Myometrial cell (primary cell): ENCODE measurements around a stretch of chr10.

DNA sequence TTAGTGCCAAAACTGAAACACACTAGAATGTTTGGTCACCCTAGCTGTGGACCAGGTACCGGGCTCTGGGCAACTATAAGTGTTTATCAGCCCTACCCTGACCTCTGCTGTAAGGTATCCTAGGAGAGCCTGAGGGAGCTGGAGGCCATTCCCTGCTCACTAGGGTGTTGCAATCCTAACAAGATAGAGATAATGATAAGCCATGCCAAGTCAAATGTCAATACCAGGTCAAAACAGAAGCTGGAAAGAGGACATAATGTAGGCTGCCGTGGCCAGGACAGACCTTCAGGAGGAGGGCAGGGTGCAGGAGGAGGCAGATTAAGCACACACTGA is 151.7 kb downstream of the KCNMA1 start:
- RAMPAGE, long total RNA: no peak

- RAMPAGE, long total RNA: no peak
These were observed 130.4 kb downstream of the KCNMA1 start for GRCh38 chr10:77506898-77507894.

GRCh38 chr10:77526321-77527671 is 110.8 kb downstream of the KCNMA1 start:
- RAMPAGE, long total RNA: no peak

DNA sequence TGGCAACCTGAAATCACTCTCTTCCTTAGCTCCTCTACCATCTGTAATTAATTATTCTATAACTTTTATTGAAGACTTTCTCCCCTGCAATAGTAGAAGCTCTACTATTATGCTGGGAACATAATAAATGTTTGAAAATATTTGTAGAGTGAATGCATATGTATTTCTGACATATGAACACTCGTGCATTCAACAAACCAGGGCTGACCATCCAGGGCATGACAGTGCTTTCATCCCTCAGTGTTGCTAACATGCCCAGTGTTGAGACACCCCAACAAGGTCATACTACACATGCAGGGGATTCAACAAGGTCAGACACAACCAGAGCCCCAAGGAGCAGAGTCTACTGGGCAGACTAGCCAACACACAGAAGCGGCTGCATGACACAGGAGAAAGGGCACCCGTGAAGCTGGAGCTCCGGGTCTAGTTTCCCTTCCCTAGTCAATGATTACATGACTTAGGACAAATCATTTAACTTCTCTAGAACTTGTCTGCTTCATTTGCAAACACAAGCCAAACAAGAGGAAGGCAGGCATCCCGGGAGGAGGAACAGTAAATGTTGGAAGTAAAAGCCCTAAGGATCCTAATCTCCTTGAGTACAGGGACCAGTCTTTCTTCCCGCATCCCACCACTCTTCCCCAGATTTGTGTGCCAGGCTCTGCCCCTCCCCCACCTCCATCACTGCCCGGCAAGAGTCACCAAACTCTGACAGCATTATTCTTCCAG is 104.5 kb downstream of the KCNMA1 start:
- RAMPAGE, long total RNA: no peak

DNA sequence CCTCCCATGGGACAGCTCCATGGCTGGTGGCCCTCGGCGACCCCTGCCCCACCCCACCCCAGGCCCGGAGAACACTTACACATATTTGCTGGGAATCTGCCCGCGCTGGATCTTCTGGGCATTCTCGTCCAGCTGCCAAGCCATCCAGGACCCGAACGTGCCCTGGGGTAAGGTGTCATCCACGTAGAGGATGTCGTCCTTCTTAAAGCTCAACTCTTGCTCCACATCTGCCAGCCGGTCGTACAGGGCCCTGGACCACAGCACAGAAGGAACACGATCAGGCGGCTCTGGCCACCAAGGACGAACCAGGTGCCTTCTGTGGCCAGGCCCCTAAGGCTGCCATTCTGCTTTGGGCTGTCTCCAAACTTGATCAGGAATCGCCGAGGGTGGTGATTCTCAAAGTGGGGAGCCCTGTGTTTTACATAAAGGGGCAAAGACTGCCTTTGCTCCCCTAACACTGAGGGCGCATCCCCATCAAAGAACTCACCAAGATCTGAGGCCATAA is 119.8 kb downstream of the DLG5 start:
- RAMPAGE, long total RNA: no peak

- RAMPAGE, long total RNA: no peak
These were observed 60.0 kb downstream of the DLG5 start for GRCh38 chr10:77866417-77867120.

- RAMPAGE, long total RNA: no peak
These were observed 56.6 kb downstream of the DLG5 start for GRCh38 chr10:77869845-77870555.

GRCh38 chr10:77899091-77899571 is 27.4 kb downstream of the DLG5 start:
- RAMPAGE, long total RNA: no peak

DNA sequence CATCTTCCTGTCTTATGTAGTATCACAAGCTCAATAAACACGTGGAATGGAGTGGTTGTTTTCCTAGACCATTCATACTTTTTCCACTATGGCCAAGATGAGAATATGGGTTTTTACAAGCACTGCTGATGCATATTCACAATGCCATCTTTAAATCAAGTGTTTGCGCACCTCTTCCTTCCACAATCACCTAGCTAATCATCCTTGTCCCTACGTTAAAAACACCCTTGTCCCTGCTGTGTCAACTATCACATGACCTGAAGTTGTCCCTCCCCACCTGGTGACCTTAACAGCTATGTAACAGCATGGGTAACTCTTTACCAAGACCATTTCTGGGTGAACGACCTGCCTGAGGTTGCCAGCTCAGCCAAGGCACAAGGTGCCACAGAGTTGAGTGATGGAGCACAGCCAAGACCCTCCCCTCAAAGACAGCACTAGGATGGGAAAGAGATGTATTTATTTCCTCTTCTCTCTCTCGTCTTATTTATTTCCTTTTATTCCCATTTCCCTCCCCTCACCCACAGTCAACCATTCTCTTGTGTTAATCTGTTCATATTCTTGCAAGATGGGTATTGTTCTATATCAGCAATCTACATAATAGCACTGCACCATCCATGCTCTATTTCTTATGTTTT is 21.1 kb downstream of the DLG5 start:
- RAMPAGE, long total RNA: no peak

DNA sequence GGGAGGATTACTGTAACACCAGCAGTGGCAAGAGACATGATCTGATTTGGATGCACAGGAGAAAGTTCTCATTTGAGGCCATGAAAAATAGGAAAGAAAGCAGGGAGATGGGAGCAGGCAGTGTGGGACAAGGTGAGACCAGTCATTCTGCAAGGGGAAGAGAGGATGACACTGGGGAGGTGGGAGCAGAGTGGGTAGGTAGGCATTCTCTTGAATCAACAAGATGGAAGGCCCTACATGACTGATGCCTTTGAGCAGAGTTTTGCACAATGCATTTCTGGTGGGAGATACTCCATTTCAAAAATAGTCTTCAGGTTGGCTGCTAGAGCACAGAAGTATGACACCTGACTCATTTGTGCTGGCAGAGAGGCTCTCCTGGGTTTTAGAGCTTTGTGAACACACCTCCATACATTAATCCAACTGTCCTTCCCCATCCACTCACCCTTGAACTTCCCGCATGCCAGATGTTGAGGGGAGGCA is 10.6 kb downstream of the RPS24 start:
- RAMPAGE, long total RNA: no peak

- RAMPAGE, long total RNA: no peak
These were observed 145.3 kb downstream of the RPS24 start for GRCh38 chr10:78178843-78179489.

DNA sequence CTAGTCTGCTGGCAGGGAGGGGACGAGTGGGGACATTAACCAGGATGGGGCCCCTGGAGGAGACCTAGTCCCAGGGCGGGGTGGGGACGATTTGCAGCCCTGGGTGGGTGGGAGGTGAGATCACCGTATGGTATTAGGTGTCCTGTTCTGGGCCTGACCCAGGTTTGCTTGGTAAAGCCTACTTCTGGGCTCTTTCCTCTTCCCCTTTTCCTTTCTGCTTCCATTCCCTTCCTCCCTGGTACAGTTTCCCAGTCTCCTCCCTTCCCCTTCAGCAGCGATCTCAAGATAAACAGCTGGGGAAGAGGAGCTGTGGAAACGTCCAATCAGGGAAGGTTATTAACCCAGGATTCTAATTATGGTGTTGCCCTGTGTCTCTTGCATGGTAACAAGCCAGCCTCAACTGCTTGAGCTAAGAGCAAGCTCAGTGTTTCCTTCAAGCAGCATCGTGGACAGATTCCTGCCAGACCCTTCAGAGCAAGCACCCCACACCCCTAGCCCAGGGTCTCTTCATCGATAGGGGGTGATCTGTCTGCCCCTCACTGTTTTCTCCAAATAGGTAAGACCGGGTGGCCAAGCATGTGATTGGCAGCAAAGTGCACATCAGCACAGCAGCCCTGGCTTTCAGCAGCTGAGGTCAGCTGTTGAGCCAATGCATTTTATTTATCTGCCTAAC is 233.4 kb downstream of the RPS24 start:
- RAMPAGE, long total RNA: no peak

DNA sequence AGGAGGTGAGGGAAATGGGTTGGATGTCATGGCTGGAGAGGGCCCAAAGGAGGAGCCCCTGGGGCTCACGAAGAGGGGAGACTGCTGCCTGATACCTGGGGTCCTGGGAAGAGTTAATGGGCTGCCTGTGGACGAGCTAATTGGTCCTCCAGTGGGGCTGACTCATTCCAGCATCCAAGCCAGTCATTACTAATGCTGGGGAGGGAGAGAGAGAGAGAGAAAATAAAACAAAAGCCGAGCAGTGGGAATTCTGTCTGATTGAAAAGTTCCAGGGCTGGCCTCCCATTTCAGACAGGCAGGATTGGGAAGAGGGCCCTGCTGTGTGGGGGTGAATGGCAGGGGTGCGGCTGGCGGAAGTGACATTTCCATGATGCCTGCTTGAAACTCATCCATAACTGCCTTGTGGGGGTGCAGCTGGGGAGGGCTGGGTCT is 297.8 kb downstream of the RPS24 start:
- RAMPAGE, long total RNA: no peak

GRCh38 chr10:78944790-78945379 is 123.9 kb upstream of the ZMIZ1 start:
- RAMPAGE, long total RNA: no peak

DNA sequence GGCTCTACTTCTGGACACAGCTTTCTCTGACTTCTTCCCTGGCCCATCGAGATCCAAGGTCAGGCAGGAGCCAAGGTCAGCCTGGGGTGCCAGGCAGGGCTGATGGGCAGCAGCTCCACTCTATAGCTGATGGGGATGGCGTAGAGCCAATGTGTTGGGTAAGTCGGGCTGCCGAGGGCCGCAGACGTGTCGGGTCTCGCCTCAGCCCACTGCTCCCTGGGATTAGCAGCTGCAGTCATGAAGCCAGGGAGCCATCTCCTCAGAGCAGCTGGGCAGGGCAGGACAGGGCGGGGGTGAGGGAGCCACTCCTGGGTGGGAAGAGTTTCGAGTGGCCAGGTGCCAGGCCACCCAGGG is 117.8 kb upstream of the ZMIZ1 start:
- RAMPAGE, long total RNA: no peak

GRCh38 chr10:78972364-78973105 is 96.2 kb upstream of the ZMIZ1 start:
- RAMPAGE, long total RNA: no peak

- RAMPAGE, long total RNA: no peak
These were observed 95.4 kb upstream of the ZMIZ1 start for GRCh38 chr10:78973106-78973978.

- RAMPAGE, long total RNA: no peak
These were observed 60.9 kb upstream of the ZMIZ1 start for GRCh38 chr10:79007810-79008322.

DNA sequence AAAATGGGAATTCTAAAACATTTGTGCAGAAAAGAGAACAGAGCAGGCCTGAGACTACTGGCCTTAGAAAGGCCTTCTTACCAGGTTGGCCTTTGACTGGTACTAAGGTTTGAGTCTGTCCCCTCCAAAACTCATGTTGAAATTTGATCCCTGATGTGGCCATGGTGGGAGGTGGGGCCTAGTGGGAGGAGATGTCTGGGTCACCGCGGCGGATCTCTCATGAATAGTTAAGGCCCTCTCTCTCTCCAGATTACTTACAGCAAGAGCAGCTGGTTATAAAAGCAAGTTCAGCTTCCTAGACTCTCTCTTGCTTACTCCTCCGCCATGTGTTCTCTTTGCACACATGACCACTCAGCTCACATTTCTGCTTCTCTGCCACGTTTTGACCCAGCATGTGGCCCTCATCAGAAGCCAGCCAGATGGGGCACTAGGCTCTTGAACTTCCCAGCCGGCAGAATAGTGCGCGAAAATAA is 30.0 kb upstream of the ZMIZ1 start:
- RAMPAGE, long total RNA: no peak

DNA sequence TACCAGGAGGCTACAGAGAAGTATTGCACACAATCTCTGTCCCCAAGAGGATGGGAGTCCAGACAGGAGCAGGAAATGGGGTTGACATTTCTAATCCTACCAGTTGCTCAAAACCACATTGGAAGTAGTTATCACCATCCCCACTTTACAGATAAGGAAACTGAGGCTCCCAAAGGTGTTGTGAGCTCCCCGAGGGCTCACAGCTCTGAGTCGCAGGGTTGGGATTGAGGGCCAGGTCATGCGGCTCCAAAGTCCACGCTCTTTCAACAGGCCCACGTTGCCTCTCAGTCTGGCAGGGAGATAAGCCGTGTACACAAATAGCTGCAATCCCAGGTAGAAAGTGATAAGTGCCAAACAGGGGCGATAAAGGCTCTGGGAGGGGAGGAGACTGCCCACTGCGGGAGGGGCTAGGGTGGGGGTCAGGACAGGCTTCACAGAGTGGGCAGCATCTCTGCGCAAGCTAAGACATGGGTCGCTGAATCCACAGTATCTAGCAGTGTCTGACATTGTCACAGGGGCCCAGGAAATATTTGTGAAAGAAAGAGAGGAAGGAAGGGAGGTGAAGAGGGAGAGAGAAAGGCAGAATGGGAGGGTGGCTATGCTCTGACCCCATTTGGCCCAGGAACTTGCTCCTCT is 9.5 kb upstream of the ZMIZ1 start:
- RAMPAGE, long total RNA: no peak